GM19240 (cell line): ENCODE results near the gene NDE1.

- RRBS: no CpG with 5 or more reads among the region's 21 CpGs
Measured at GRCh38 chr16:14364519-14365183, 265.4 kb downstream of the PARN start.

DNA sequence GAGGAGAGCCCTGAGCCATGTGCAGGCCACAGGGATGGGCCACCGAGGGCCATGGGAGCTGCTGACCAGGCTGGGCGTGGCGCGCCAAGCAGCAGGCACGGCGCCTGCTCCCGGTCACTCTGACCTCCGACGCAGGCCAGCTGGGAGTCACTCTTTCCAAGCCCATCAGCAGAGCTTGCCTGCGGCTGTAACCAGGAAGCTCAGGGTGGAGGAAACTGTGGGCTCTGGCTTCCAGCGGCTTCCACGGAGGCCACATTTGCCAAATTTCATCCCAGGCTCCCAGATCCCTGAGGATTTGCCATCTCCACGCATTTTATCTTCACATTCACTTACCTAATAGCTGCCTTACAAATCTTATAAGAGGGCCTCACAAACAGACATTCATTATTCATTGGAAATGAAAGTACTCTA, 259.8 kb downstream of the PARN start:
- RRBS: no CpG with 5 or more reads among the region's 13 CpGs

- RRBS: no CpG with 5 or more reads among the region's 13 CpGs
Measured at GRCh38 chr16:14399113-14399893, 230.8 kb downstream of the PARN start.

- RRBS: no CpG with 5 or more reads among the region's 13 CpGs
Measured at GRCh38 chr16:14406092-14406508, 224.0 kb downstream of the PARN start.

GRCh38 chr16:14609819-14610297, 20.2 kb downstream of the PARN start:
- RRBS: no CpG with 5 or more reads among the region's 9 CpGs

DNA sequence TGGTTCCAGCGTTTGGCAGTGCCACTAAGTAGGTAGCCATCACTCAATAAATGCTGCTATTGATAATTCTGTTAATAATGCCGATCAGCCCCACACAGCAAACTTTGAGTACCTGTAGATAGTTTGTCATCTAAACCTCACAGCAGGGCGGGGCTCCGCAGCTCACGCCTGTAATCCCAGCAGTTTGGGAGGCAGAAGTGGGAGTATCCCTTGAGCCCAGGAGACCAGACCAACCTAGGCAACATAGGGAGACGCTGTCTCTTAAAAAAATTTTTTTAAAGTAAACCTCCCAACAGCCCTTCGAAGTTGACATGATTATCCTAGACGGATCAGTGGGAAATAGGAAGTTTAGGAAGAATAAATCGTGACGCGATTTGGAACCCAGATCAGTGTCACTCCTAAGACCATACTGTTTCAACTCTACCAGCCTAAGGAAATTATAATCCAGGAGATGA, 1.7 kb downstream of the BFAR start:
- RRBS: no CpG with 5 or more reads among the region's 11 CpGs

- RRBS: no CpG with 5 or more reads among the region's 10 CpGs
Measured at GRCh38 chr16:14640567-14641018, 7.8 kb downstream of the BFAR start.

DNA sequence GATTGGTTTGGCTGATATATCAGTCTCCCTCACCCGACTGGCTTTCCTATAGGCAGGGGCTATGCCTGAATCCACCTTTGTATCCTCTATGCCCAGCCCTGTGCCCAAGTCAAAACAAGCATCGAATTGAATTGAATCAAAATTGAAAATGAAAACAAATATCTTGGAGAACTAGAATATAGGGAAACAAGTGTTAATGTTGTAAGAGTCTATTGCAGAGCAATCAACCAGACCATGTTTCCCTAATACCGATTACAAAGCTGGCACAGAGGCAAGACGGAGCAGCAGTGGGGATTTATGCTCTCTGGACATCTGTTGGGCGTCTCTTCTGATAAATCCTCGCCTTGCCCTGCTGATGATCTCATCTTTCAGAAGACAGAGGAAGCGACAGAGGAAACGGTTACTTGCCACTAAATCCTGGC, 112.3 kb upstream of the RRN3 start:
- RRBS: no CpG with 5 or more reads among the region's 8 CpGs

GRCh38 chr16:15577614-15578071, 65.3 kb downstream of the MARF1 start:
- RRBS: no CpG with 5 or more reads among the region's 7 CpGs

- RRBS: 3% methylated on average over 53 of the region's 84 CpGs
Measured at GRCh38 chr16:15649764-15650728, at the start of gene NDE1. NDE1 (plus strand) TSS chr16:15650245.

- RRBS: no CpG with 5 or more reads among the region's 11 CpGs
Measured at GRCh38 chr16:15687112-15687614, 37.1 kb downstream of the NDE1 start.

DNA sequence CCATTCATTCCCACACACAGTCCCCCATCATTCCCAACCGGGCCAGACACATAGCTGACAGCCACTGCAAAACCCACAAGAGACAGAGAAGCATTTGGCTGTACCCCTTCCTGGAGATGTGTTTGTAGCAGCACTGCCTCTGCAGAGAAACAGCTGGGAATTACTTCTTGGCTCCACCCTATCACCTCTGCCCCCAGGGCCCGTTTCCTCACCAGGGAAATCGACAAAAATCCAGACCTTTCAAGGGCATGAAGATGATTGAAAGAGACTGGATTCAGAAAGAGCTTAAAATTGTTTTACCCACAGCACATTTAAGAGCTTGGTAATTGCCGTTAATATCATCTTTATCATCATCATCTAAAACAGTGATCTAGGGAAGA, 46.3 kb downstream of the MYH11 start:
- RRBS: no CpG with 5 or more reads among the region's 4 CpGs

DNA sequence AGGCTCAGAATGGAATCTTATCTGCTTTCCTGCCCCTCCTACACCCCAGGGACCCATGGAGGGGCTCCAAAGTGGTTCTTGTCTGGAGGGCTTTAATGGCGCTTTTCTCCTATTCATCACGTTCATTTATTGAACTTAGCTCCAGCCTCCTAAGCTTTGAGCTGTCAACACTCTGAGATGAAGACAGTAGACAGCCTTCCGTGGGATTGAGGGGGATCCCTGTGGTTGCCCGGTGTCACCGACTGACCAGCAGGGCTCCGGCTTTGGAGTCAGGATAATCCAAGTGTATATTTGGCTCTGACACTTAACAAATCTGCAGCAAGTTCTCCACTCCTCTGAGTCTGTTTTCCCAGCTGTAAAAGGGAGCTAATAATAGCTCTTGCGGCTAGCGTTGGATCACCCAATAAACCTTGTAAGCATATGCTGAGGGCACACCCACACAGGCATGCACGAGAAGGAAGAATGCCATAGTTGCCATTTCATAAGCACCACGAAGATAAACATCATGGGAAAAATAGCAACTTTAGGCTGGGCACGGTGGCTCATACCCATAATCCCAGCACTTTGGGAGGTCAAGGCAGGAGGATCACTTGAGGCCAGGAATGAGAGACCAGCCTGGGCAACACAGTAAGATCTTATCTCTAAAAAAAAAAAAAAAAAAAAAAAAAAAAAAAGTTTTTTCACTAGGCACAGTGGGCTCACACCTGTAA, 44.8 kb downstream of the MYH11 start:
- RRBS: no CpG with 5 or more reads among the region's 11 CpGs

- RRBS: 46% methylated on average over 2 of the region's 19 CpGs
Measured at GRCh38 chr16:15829295-15830016, 27.4 kb downstream of the MYH11 start.

DNA sequence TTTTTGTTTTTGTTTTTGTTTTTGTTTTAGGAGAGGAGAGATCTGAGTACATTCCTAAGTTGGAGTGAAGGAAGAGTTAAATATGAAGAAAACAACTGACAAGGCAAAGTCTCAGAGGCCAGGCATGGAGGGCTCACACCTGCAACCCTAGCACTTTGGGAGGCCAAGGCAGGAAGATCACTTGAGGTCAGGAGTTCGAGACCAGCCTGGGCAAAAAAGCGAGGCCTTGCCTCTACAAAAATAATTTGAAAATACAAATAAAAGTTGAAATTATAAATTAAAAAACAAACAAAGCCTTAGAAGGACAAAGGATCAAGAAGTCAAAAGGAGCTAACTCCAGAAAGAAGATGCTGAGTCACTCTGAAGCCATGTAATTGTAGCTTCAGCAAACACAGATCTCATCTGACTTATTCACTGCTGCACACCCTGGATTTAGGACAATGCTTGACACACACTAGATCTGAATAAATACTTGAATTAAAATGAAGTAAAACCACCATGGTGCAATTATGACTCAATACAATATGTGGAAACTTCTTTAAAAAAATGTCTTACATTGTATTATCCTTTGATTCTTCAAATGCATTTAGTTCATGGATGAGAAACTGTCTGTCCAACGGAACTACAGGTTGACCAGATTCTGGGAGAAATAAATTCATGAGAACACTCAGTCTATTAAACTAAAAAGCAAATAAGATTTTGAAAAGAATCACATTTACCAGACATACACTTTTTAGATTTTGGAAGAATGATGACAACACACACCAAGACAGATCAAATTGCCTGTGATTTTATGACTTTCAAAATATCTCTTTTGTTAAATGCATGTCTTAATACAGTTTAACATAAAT, 8.9 kb downstream of the CEP20 start:
- RRBS: no CpG with 5 or more reads among the region's 3 CpGs

DNA sequence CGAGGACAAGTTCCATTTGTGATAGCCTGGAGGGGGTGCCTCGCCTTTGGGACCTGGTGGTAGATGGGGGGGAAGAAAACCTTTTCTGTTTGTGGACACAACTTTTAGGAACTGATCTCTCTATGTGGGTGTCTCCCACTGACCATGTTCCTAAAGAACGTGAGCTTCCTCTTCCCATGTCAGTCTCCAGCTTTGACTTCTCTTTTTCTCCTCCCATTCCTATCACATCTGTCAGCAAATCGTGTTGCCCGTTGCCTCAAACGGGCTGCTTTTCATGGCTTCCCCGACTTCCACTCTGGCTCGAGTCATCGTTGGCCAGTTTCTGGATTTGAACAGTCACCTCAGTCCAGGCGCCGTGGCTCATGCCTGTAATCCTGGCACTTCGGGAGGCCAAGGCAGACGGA, 5.3 kb downstream of the ABCC1 start:
- RRBS: no CpG with 5 or more reads among the region's 13 CpGs

GRCh38 chr16:15975064-15975633, 25.7 kb downstream of the ABCC1 start:
- RRBS: no CpG with 5 or more reads among the region's 9 CpGs

DNA sequence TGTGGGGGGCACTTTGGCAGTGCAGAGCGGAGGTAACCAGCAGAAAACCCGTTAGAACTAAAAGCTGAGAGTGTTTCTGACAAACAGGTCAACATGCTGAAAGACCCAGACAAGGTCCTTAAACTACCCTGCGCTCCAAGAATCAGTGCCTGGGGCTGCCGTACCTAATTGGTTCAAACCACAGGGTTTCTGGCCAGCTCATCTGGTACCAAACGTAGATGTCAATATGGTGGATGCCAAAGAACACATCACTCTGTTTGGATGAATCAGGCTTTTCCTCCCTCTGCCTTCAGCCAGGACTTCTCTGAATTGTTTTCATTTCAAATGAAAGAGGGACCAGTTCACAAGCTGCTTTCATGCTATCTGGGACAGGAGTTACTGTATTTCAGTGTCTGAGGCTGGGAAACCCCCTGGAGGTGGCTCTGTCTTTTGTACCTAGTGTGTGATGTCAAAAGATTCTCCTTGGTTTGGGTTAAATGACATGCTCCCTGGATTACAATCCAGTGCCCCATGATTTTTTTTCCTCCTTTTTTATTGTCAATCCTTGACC, 76.2 kb downstream of the ABCC1 start:
- RRBS: no CpG with 5 or more reads among the region's 5 CpGs

GRCh38 chr16:16028239-16028857, 78.9 kb downstream of the ABCC1 start:
- RRBS: no CpG with 5 or more reads among the region's 16 CpGs

GRCh38 chr16:16048060-16048432, 98.6 kb downstream of the ABCC1 start:
- RRBS: no CpG with 5 or more reads among the region's 10 CpGs